Bronchus fibroblast of lung (primary cell): ENCODE measurements around the genes FCSK, TAT, PHLPP2 and AP1G1.

GRCh38 chr16:70381902-70382518, 35.3 kb downstream of the DDX19A start:
- RAMPAGE, long total RNA = no peak

DNA sequence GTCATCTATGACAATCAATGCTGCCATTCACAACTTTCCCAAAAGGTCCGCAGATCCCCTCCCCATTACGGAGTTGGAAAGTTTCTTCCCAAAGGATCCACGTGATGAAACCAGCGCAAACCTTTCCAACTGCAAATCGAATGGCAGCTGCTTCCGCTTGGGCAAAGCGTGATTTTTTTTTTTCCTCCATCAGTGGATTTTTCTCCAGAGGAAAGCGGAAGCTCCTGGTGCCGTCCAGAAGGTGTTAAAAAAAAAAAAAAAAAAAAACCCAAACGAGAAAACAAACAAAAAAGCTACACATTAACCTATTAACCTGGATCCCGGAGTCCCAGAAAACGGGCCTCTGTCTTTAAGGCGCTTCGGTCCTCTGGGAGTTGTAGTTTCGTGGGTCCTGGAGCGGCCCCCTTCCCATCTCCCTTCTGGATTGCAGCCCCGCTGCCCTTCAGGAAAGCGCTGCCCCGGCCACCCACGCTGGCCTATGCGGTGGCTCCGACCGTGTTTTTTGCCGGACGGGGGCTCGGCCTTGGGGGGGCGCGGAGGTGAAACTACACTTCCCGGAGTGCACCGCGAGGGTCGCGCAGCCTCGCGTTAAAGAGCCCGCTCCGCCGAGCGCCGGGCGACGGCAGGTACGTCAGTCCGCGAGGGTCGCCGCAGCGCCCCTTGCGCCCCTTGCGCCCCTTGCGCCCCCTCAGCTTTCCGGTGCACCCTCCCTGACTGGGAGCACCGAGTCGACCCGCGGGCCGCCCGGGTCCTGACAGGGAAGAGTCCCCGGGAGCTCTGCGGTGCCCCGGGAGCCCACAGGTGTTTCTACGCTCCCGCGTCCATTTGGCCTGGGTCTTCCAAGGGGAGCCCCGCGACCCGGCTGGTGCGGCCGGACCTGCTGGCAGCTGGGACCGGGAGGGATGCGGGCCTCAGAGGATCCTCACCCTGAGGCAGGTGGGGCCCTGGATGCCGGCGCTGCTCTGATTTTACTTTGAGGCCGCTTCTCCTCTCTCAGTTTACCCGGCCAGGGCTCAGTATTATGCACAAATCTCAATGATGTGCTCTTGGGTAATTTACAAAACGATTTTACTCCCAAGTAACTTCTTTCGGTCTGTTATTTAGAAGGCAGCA, at the start of gene FCSK:
TSS of gene FCSK (plus strand) at position 591 of the 1,113 bp plus-strand sequence.
- RAMPAGE, long total RNA = no peak

GRCh38 chr16:70478876-70479829, 24.8 kb downstream of the FCSK start:
- RAMPAGE, long total RNA = no peak

DNA sequence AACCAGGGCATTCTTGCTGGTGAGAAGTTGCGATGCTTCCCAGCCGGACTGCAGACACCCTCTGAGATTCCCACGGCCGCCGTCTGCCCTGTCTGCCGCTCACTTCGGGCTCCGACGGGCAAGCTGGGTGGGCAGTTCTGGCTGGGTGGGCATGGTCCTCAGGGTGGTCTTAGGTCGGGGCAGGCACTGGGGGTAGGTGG, 592 bp downstream of the IL34 start:
- RAMPAGE, long total RNA = no peak

DNA sequence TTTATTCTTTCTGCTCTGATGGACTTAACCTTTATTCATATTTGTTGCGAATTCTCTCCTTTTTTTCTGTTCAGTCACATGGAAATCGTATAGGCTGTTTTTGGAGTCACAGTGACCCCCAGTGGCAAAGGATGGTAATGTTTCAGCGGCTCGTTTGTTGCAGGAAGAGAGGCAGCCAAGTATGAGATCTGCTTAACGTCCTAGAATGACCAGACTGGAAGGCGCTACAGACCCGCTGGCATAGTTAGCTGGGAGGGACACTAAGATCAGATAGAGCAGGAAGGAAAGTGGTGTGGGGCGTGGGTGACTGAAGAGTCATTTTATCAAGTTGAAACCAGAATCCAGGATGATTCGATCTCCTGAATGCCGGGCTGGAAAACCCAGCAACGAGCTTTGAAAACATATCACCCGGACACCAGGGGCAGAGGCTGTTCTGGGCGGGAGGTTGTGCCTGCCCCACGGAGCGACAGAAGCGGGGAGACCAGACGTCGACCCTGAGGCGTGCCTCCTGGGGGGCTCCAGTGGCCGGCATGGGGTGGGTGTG, 7.5 kb downstream of the IL34 start:
- RAMPAGE, long total RNA = no peak

- RAMPAGE, long total RNA = no peak
Measured at GRCh38 chr16:70673851-70674653, 11.8 kb downstream of the MTSS2 start.

- RAMPAGE, long total RNA = no peak
Measured at GRCh38 chr16:70680668-70681137, 5.2 kb downstream of the MTSS2 start.

DNA sequence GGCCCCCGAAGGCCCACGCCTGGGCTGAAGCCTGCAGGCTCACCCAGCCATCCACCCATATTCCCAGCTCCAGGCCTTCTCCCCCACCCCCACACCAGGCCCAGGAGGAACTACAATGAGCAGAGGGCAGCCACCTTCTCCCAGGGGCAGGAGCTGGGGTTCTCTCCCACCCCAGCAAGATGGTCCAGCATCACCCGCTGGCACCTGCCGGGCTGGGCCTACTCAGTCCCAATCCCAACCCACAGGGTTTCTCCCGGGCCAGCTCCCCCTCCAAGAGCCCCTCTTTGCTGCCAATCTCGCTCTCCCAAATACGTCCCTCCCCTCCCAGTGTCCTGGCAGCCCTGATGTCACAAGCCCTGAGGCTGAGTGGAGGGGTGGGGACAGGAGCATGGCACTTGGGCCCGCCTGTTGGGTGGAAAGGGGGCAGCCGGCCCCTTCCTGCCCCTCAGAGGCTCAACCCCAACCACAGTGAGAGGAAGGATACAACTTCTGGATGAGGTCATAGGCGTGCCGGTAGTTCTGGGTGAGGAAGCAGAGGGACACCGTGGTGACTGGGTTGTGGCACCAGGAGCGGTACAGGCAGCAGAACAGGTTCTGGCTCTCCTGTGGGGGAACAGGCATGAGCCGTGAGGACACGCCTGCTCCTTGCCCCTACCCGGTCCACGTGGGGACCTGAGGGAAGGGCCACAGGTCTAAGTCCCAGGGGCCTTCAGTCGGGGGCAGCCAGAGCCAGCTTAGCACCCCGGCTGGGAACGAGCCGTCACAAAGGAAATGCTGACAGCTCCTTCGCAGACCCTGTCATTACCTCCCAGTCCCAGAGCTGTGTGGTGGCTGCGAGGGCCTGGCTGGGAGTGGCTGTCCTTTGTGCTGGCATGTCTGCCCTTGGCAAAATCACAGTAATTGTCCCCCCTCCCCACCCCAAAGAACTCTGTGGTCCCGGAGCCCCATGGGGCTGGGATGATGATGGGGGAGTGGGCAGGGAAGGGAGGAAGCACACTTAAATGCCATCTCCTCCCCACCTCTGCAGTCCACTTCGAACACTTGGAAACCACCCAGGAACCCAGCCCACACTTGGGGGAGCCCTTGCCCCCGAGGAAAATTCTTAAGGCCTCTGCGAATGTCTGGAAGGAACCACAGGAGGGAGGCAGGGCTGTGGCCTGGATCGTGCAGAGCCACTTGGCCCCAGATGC, 11.2 kb upstream of the MTSS2 start:
- RAMPAGE, long total RNA = no peak

- RAMPAGE, long total RNA = no peak
Measured at GRCh38 chr16:70736740-70737301, 51.0 kb upstream of the MTSS2 start.

DNA sequence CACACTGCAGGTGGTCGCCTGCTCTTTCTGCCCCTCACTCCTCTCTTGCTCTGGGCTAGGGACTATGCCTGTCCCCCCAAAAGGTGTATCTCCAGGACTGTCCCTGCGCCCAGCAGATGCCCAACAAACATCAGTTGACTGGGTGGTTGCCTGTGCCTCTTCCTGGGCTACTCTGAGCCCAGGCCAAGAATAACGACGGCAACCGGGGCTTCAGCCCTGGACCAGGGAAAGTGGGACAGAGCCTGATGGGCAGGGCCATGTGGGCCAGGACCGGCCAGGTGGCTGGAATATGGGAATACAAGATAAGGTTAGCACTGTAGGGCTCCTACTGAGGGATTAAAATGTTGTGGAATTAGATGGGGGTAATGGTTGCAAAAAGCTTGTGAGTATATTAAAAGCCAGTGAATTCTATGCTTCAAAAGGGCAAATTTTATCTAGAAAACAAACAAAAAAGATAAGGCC, 55.3 kb downstream of the VAC14 start:
- RAMPAGE, long total RNA = no peak

- RAMPAGE, long total RNA = no peak
Measured at GRCh38 chr16:71576662-71577514, at the start of gene TAT. Gene TAT (minus strand): TSS chr16:71577092.

DNA sequence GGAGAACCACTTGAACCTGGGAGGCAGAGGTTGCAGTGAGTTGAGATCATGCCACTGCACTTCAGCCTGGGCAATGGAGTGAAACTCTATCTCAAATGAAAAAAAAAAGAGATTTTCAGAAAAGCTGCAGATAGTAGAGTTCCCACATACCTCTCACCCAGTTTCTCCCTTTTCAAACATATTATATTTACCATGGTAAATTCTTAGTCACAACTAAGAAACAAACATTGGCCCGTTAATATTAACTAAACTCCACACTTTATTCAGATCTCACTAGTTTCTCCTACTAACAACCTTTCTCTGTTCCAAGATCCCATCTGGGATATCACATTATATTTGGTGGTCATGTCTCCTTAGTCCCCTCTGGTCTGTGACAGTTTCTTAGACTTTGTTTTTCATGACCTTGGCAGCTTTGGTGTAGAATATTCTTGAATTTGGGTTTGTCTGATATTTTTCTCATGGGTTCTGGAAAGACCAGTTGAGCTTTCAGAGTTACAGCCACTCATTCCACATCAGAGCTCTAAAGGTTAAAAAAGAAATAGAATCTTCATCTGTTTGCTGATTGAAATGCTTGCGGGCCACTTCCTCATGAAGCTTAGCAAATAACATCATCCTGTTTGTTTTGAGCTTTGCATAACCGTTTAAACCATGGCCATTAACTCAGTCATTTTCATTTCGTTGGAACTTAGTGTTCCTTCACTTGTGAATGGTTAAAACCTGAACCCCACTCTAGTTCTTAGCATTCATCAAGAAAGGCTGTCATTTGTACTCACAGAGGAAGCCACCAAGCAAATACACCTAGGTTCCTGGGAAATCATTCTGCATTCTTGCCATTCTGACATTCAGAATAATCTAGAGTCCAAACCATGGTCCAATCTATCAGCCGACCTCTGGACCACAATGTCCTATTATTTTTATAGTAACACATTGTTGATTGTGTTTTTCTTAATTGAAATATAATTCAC, 8.2 kb upstream of the TAT start:
- RAMPAGE, long total RNA = no peak

DNA sequence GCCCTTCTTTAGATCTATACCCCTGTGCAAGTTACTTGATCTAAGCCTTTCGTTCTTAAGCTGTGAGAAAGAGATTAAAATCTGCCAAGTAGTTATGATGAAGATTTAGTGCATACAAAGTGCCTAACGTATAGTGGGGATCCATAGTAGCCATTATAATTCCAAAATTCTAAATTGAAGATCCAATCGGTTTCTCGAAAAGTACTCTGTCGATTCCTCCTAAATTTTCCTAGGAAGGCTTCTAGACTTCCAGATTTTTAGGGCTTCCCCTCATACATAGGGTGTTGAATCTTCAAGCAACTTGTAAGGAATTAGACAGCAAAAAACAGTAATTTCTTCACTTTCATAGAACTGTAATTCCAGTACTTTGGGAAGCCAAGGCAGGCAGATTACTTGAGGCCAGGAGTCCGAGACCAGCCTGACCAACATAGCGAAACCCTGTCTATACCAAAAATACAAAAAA, at the start of gene PHLPP2:
TSS of gene PHLPP2 (minus strand) at position 28 of the 463 bp plus-strand sequence.
- RAMPAGE, long total RNA = no peak

DNA sequence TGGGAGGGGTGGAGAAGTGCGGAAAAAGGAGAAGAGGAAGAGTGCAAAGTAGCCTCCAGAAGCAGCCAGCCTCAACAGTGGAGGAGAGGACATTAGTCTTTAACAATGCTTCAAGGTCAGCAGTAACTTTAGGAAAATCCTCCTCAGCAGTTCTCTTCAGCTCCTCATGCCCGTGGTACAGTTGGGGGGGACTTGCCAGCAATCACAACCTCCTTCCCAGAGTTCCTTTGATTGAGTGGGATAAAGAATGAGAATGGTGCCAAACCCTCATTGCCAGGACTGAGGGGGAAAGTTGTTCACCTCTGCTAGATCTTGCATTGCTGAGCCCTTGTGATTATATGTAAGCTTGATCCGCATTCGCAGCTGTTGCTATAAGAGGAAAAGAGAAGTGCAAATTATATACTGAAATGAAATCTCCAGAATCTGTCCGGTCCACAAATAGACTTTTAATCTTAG, 8.3 kb upstream of the PHLPP2 start:
- RAMPAGE, long total RNA = no peak

- RAMPAGE, long total RNA = no peak
Measured at GRCh38 chr16:71747983-71748581, 23.6 kb upstream of the PHLPP2 start.

- RAMPAGE, long total RNA = no peak
Measured at GRCh38 chr16:71808580-71809231, at the start of gene AP1G1. Gene AP1G1 (minus strand): TSS chr16:71808834.

DNA sequence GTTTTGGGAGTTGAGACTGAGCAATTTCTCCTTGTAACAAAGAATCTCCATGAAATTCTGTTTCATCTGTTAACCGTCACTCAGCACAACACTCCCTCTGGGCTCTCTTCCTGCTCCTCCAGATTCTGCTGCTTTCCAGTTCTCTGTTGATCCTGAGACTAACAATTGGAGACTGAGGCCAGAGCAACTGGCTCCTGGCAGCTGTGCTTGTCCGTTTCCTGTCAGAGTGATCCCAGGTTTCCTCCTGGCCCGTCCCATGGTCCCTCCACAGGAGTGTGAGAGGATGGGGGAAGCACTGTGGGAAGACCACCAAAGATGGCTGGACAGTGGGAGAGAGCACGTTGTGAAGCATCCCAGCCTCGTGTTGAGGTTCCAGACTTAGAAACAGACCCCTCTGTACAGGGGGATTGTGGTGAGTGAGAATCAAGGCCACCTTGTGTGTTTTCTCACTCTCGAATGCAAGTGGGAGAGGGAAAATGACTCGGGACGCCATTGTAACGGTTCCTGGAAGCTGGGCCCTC, 32.6 kb downstream of the IST1 start:
- RAMPAGE, long total RNA = no peak

DNA sequence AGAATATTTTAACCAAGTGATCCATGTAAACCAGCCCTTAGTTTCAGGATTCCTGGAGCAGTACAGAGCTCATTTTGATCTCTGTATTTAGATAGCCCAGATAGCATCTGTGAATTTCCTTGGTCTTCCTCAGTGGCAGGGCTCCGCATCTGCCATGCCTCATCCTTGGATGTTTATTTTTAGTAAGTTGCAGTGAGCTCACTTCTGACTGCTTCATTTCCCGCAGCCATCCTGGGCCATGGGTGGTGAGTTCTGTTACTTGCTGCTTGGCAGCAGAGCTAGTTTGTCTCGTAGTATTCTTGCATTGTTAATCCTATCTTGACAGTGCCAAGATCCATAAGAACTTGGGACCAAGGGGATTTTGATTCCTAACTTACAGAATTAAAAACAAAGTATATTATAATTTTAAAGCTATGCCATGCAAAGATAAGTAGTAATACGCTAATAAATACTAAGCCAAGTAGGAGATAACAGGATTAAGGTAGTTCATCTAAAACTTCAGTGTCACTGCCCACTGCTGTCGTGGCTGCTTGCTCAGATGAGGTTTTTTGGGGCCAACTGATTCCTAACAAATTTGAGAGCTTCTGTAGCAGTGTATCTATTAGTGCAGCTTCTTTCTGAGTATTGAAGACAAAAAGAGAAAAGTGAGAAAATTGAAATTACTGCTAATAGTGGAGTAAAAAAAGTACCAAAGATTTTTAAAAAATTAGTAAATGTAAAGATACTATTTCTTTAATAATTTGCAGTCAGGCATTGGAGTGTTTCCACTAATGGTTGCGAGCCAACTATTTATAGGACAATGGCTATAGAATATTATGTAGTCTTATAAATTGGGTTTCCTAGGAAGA, 34.0 kb downstream of the IST1 start:
- RAMPAGE, long total RNA = no peak

DNA sequence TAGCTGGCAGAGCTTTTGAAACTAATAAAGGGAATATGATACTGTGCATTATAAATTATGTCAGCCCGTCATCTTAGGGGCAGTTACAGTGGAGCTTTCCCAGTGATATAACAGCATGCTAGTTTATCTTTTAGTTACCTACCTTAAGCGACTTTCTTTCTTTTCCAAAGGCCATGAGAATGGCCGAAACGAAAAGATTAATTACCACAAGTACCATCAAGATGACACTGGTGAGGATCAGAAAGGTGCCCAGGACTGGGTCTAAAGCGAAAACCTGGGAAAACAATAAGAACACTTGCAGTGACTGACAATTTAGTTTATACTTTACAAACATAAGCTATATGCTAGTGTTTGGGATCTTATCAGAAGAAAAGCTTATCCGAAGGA, 34.6 kb downstream of the IST1 start:
- RAMPAGE, long total RNA = no peak

GRCh38 chr16:72041923-72042830, 12.1 kb upstream of the HP start:
- RAMPAGE, long total RNA = no peak